MCF 10A (cell line): ENCODE measurements around the gene DNAJC1.

GRCh38 chr10:19834577-19835359, 18.5 kb downstream of the PLXDC2 start:
- PRO-cap: no peak
- RRBS: no CpG with 5 or more reads among the region's 4 CpGs

DNA sequence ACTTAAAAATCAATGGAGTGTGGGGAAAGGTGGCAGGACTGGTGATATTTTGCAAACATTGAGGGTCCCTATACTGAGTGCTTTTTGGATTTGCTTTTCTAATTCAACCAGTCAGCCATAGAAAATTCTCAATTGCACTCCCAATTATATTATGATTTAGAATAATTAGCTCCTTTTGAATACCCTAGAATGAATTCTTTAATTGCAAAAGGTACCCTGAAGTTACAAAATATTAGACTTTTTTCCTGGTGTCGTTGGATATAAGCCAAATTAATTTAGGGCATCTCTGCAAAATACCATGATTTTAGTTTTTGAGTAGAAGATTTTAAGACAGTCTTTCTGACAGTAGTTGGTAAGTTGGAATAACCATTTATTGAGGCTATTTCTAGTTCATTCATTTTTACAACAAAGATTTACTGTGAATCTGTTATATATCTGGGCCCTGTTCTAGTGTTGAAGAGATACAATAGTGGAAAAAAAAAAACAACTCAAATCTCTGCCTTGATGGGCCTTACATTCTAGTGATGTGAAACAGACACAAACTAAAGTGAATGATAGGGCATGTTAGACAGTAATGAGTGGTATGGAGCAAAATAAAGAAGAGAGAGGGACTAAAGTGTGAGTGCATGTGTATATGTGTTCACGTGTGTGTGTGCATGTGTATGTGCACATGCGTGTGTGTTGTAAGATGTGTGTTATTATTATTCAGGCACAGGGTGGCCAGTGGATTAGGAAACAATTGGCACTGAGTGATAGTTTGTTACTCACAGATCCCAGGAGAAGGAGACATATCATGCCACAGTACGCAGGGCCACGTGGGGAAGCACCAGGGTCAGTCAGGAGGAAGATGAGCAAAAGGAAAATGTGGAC, 89.5 kb downstream of the PLXDC2 start:
- PRO-cap: no peak
- RRBS: no CpG with 5 or more reads among the region's 5 CpGs

DNA sequence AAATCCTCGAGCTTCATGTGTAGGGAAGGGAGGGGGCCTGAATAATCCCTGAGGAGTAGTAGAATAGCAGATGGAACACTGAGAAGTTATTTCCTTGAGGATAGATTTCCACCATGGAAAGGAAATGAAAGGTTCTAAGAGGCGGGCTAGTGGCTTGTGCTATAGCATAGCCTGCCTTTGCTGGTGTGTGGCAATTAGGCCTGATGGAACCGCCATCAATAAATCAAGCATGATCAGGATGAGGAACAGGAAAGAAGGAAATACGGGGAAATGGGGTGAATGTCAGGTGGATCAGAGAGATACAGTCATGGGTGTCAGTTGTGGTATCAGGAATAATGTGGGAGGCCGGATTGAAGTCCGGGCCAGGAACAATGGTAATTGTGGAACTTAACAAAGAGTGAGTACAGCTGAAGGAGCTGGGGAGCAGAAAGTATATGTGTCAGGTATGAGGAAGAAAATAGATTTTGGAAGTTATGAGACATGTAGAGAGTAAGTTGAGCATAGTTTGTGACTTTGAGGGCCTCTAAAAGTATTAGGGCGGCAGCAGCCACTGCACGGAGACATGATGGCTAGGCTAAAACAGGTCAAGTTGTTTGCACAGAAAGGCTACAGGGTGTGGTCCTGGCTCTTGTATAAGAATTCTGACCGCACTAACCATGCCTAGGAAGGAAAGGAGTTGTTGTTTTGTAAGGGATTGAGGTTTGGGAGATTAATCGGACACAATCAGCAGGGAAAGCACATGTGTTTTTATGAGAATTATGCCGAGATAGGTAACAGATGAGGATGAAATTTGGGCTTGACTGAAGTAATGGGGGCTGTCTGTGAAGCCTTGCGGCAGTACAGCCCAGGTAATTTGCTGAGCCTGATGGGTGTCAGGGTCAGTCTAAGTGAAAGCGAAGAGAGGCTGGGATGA, 304.7 kb downstream of the PLXDC2 start:
- PRO-cap: no peak
- RRBS: no CpG with 5 or more reads among the region's 13 CpGs

DNA sequence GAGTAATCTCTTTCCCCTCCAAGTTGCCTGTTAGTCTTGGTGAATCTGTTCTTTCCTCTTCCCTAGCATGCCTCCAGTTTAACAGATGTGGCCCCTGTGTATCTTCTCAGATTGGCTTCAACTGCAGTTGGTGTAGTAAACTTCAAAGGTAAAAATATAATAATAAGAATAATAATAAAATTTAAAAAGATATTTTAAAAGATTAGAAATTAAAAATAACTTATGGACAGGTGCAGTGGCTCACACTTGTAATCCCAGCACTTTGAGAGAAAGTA, 361.0 kb downstream of the PLXDC2 start:
- PRO-cap: no peak

DNA sequence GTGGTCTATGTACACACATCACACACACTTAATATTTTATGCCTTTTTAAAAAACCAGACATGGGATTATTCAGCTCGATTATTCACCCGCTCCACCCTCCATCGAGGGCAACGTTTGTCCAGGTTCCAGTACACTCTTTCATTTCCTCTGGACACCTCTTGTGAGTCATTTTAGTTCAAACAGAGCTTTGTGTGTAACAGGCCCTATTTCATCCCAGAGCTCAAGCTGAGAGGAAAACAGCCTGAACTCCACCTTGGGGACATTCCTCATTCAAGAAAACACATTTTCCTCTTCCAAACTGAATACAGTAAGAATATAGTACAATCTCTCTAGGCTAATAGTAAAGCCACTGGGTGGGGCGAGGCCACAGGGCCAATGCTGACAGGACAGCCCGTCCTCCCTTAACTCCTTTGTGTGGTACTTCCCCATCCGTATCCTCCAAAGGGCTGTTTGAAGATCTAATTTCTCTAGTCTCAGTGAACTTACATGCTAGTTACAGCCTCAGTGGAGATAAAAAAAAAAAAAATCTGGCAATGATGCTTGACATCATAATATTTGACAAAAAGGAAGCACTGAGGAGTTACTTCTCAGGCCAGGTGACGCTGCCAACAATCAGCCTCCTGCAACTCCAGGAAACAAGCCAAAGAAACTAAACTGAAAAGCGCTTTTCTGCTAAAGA, 238.0 kb upstream of the NEBL start:
- PRO-cap: bidirectional peak, plus-strand start at position 212 of the sequence, minus-strand start at position 117 of the sequence
- RRBS: no CpG with 5 or more reads among the region's 9 CpGs

GRCh38 chr10:21159194-21159702, 262.1 kb upstream of the NEBL start:
- PRO-cap: no peak
- RRBS: no CpG with 5 or more reads among the region's 7 CpGs

DNA sequence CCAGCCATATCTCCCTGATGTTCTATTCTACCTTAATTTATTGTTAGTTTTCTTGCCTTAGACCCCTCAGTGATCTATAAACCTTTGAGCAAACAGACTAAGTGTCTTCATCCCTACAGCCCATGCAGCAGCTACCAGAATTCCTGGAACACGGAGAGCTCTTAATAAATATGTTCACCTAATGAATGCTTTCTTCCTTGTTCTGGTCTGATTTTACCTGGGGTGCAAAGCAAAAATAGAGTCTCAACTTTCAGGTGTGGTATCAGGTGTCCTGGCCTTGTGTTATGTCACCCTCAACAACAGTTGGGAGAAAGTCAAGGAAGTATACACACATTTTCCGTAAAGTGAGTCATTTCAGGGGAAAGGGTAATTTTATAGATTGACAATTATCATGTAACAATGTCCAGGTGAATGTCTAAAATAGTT, 287.6 kb downstream of the SKIDA1 start:
- PRO-cap: no peak
- RRBS: no CpG with 5 or more reads among the region's 2 CpGs

DNA sequence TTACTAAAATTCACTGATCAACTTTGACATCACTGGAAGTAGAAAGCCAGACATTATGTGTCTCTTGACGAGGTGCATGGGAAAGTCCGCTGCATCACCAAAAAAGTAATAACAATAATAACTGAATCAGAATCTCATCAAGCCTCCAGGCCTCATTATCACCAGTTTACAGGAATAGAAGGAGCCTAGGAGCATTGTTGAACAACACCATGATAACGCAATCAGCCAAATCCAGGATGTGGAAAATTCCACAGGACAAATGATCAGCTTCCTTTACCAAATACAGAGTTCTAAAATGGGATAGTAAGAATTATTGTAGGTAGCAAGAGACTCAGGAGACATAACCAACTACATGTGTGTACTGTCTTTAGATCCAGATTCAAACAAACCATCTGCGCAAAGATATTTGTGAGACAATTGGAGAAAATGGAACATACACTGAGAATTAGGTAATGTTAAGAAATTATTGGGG, 160.6 kb downstream of the SKIDA1 start:
- PRO-cap: no peak
- RRBS: no CpG with 5 or more reads among the region's 4 CpGs

- PRO-cap: bidirectional peak, plus-strand start at chr10:21534766, minus-strand start at chr10:21534697; bidirectional peak, plus-strand start at chr10:21535234, minus-strand start at chr10:21535017
- RRBS: 3% methylated on average over 35 of the region's 82 CpGs
These were observed 717 bp downstream of the MLLT10 start for GRCh38 chr10:21534571-21535327.

DNA sequence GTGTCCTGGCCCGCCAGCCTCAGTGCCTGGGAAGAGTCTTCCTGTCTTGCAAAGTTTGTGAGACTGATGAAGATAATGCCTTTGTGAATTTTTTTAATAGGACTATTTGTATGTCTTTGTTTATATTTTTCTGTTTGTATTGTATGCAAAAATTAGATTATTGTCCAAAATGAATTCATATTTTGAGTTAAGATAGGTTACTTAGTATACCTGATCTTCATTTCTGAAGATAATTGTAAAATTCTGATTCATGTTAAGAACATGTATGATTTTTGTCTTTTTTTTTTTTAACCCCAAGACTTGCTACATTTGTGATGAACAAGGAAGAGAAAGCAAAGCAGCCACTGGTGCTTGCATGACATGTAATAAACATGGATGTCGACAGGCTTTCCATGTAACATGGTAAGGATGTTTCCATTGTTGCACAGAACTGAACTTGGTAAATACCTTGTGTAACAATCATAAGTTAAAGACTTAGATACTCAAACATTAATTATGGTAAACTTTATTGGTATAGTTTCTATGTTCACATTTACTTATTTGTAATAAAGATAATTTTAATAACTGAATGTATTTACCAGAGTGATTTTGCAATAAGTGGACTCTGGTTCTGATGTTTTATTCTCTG, 78.1 kb downstream of the MLLT10 start:
- PRO-cap: no peak
- RRBS: no CpG with 5 or more reads among the region's 2 CpGs

- PRO-cap: no peak
- RRBS: no CpG with 5 or more reads among the region's 2 CpGs
These were observed 159.0 kb downstream of the MLLT10 start for GRCh38 chr10:21692990-21693442.

GRCh38 chr10:21764611-21765340, 230.7 kb downstream of the MLLT10 start:
- PRO-cap: no peak
- RRBS: no CpG with 5 or more reads among the region's 8 CpGs

- PRO-cap: bidirectional peak, plus-strand start at chr10:22003872, minus-strand start at chr10:22003730
- RRBS: 1% methylated on average over 12 of the region's 16 CpGs
These were observed at the start of gene DNAJC1 for GRCh38 chr10:22003611-22003790. Gene DNAJC1 (minus strand): TSS chr10:22003730.

- PRO-cap: no peak
- RRBS: no CpG with 5 or more reads among the region's 5 CpGs
These were observed 27.8 kb upstream of the EBLN1 start for GRCh38 chr10:22245471-22246094.

- PRO-cap: no peak
- RRBS: no CpG with 5 or more reads among the region's 13 CpGs
These were observed 80.8 kb downstream of the PIP4K2A start for GRCh38 chr10:22633514-22634022.

- PRO-cap: no peak
- RRBS: no CpG with 5 or more reads among the region's 12 CpGs
These were observed 63.0 kb downstream of the PIP4K2A start for GRCh38 chr10:22651199-22652046.

- PRO-cap: no peak
- RRBS: no CpG with 5 or more reads among the region's 3 CpGs
These were observed 41.4 kb downstream of the PIP4K2A start for GRCh38 chr10:22672848-22673574.

GRCh38 chr10:22706177-22707193, 7.9 kb downstream of the PIP4K2A start:
- PRO-cap: no peak
- RRBS: no CpG with 5 or more reads among the region's 8 CpGs

DNA sequence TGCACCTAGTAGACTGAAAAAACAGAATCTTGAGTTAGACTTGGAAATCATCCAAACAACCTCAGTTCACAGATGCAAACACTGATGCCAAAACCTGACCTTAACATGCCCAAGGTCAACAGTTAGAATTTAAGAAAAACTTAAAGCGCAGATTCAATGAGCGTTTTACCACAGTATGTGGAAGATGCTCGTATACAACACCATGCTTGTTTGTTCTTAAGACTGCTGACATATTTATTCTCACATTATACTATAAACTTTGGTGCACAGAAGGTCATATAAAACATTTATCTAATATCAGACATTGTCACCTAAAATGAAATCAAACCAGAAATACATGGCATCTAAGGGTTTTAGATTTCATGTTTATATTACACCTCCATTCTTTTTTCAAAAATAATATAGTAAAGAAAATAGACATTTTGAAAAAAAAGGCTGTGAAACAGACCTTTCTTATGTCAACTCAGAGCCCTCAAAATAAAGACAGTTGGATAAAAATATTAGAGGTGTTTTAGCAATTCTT, 2.8 kb downstream of the PIP4K2A start:
- PRO-cap: no peak
- RRBS: no CpG with 5 or more reads among the region's 3 CpGs

DNA sequence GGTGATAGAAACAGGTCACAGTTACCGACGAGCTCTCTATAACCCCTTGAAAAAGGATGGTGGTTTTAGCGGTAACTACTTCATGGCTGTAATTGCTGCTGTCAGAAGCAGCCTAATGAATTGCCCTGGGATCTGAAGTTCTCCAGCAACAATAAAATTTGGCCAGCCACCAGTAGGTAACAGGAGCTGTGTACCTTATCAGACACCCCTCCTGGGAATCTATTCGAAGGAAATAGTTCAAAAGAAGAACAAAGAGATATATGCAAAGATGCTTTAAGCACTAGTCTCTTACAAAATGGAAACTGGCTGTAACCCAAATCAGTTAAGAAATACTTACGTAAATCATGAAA, 1.4 kb downstream of the MSRB2 start:
- PRO-cap: no peak
- RRBS: no CpG with 5 or more reads among the region's 5 CpGs